ENCODE data around the gene ZBED6.

DNA sequence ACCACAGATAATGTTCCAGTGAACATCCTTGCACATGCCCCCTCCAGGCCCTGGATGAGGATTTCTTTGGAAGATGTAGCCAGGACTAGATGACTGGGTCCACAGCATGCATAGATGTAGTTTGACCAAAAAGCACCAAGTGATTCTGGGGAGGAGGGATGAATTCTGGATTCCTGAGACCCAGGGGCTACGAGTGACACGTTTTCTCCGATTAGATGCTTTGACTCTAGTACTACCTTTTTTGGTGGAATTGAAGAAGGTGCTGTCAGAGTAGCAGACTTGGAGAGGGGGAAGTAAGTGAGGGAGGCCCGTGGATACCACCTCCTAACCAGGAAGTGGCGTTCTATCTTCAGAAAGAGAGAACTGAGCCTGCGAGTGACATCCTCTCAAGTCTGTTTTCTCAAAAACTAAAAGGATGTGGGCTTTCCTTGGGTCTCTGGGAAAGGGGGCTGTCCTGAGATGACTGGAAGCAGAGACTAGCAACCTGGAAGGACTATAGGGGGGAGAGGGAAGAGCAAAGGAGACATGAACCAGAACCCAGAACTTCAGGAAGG, 48.9 kb downstream of the ATP2B4 start:
- PRO-cap, result no peak
- RAMPAGE, long total RNA, 2 experiments, result no peak in any of the 2 experiments

GRCh38 chr1:203795285-203795784, at the start of gene ZBED6:
ZBED6 (plus strand) TSS chr1:203795623.
- PRO-cap, result bidirectional peak, plus-strand start at chr1:203795637, minus-strand start at chr1:203795419
- RAMPAGE, long total RNA, 2 experiments, result start-site peak on the plus strand in 2 of 2 experiments, at chr1:203795621-203795706 at its widest, 740 to 895 reads per replicate

GRCh38 chr1:204248988-204249790, 35.4 kb upstream of the GOLT1A start:
- PRO-cap, result no peak
- RAMPAGE, long total RNA, 2 experiments, result no peak in any of the 2 experiments

DNA sequence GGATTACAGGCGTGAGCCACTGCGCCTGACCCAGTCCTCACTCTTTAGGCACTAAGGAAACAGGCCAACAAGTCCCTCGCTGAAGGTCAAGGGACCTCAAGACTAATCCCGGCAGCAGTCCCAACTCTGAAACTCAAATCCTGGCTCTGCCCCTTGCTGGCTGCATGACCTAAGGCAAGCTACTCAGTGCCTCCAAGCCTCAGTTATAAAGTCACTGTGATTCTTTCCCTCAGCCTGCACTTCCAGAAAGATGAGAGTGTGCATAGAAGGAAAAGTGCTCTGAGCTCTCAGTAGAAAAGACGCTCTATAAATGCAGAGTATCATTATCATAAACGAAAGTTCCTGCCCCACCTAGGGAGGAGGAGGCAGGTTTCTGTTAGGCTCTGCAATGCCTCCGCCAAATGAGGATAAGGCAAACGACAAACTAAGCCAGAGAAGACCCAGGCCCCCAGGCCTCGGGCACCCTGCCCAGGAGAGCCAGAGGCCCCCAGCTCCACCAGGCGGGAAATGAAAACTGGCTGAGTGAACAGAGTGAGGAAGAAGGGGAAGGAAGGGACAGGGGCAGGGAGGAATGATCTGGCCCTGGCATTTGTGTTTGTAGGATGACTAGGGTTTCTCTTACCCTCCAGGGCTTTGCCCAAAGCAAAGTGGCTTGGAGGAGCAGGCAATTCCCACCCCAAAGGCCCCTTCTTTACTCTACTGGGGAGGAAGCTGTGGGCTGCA, 26.9 kb downstream of the PLEKHA6 start:
- PRO-cap, result no peak
- RAMPAGE, long total RNA, 2 experiments, result no peak in any of the 2 experiments

- PRO-cap, result no peak
- RAMPAGE, long total RNA, 2 experiments, result no peak in any of the 2 experiments
Observed at GRCh38 chr1:204341219-204341784, 18.4 kb downstream of the PLEKHA6 start.

- PRO-cap, result no peak
- RAMPAGE, long total RNA, 2 experiments, result no peak in any of the 2 experiments
Observed at GRCh38 chr1:204342900-204343099, 16.9 kb downstream of the PLEKHA6 start.

DNA sequence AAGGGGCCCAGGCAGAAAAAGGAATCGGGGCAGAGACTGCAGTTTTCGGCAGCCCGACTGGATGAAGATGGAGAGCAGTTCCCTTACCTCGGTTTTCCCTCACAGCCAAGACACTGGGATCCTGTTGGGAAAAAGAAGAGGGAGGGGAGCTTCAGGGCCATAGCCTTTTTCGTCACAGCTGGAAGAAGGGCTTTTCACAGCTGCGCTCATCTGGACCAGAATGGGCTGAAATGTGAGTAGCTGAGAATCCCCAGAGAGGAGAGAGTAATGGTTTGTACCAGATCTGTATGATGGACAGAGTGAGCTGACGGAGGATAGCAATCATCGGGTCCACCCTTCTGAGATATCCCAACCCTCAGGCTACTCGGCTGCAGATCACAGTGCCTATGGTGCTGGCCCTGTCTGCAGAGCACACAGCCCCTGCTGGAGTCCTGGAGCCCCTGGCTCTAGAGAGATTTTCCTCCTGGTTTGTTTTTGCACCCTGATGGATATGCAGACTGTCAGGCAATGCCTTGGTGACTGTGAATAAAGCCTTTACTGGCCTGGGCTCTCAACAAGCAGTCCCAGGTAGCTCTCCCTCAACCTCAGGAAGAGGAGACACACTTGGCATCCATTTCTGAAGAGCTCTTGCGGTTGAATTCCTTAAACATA, 37.5 kb downstream of the PIK3C2B start:
- PRO-cap, result no peak
- RAMPAGE, long total RNA, 2 experiments, result no peak in any of the 2 experiments

DNA sequence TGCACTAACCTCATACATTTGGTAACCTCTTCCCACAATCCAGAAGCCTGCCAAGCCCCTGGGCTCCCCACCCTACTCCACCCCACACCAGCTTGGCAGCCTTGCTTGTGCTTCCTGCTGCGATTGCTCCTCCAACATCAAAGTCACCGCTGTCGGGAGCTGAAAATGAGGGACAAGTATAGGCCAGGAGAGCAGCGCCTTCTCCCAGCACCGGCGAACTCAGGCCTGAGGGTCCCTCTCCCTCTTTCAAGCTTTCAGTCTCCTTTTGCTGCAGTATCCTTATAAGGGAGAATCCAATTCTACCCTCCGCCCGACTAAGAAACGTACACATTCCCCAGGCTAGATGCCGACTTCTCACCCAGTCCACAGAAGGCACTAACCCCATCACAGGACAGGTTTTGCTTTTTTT, 1.0 kb downstream of the PIK3C2B start:
- PRO-cap, result bidirectional peak, plus-strand start at position 80 of the sequence, minus-strand start outside the sequence
- RAMPAGE, long total RNA, 2 experiments, result no peak in any of the 2 experiments

- PRO-cap, result no peak
- RAMPAGE, long total RNA, 2 experiments, result no peak in any of the 2 experiments
Observed at GRCh38 chr1:204528865-204529480, 12.8 kb downstream of the MDM4 start.

DNA sequence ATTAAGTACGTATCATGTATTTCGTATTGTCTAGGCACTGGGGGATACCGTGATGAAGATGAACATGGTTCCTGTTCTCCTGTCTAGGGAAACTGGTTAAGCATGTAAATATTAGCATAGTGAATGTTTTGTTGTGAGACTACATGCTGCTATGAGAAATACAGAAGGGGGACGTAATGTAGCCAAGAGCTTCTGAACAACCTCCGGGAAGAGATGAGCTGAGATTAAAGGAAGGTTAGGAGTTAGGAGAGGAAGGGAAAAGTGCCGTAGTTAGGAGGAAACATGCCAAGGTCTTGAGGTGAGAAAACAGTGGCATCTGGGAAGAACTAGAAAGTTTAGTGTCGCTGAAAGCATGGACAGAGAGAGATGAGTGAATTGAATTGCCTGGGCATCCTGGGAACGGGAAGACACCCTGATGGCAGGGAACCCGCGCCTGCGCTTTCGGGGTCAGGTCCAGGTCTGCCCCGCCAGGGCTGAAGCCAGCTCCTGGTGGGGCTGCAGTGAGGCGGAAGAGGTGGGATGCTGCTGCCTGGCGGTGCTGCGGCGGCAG, 45.6 kb downstream of the MDM4 start:
- PRO-cap, result no peak
- RAMPAGE, long total RNA, 2 experiments, result no peak in any of the 2 experiments

- PRO-cap, result no peak
- RAMPAGE, long total RNA, 2 experiments, result no peak in any of the 2 experiments
Observed at GRCh38 chr1:204959853-204960386, 83.1 kb upstream of the CNTN2 start.

DNA sequence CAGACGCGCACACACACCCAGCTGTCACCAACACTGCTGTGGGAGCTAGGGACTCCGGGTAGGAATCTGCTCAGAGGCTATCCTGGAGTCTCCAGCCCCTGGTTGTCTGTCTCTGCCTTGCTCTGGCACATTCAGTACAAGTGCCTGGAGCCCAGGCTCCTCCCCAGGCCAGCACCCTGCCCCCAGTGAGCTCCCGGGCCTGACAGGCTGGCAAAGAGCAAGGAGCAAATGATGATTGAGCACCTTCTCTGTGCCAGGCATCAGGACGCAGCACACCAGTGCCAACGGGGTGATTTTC, 6.4 kb downstream of the CNTN2 start:
- PRO-cap, result no peak
- RAMPAGE, long total RNA, 2 experiments, result no peak in any of the 2 experiments

- PRO-cap, result no peak
- RAMPAGE, long total RNA, 2 experiments, result no peak in any of the 2 experiments
Observed at GRCh38 chr1:205096636-205097085, 12.4 kb upstream of the TMEM81 start.

GRCh38 chr1:205169160-205170200, 42.0 kb downstream of the DSTYK start:
- PRO-cap, result no peak
- RAMPAGE, long total RNA, 2 experiments, result no peak in any of the 2 experiments

- PRO-cap, result bidirectional peak, plus-strand start at chr1:205285054, minus-strand start at chr1:205284979
- RAMPAGE, long total RNA, 2 experiments, result no peak in any of the 2 experiments
Observed at GRCh38 chr1:205284177-205285185, 37.1 kb downstream of the NUAK2 start.

- PRO-cap, result no peak
- RAMPAGE, long total RNA, 2 experiments, result no peak in any of the 2 experiments
Observed at GRCh38 chr1:205286516-205286984, 35.0 kb downstream of the NUAK2 start.

DNA sequence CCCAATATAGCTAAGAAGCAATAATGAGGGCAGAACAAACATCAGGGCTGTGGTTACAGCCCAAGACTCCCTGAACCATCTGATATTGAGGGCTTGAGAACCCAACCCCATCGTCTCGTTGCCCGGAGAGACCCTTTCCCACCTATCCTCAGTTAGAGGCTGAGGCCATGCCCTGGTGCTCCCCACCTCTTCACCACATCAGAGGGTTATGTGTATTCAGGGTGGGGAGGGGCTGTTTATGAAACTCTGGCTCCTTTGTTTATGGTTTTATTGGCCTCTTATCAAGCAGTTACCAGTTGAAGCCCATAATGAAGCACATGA, 14.6 kb downstream of the NUAK2 start:
- PRO-cap, result no peak
- RAMPAGE, long total RNA, 2 experiments, result no peak in any of the 2 experiments

GRCh38 chr1:205374238-205375388, 17.9 kb upstream of the KLHDC8A start:
- PRO-cap, result no peak
- RAMPAGE, long total RNA, 2 experiments, result no peak in any of the 2 experiments

GRCh38 chr1:205375958-205376179, 19.1 kb upstream of the KLHDC8A start:
- PRO-cap, result no peak
- RAMPAGE, long total RNA, 2 experiments, result no peak in any of the 2 experiments

DNA sequence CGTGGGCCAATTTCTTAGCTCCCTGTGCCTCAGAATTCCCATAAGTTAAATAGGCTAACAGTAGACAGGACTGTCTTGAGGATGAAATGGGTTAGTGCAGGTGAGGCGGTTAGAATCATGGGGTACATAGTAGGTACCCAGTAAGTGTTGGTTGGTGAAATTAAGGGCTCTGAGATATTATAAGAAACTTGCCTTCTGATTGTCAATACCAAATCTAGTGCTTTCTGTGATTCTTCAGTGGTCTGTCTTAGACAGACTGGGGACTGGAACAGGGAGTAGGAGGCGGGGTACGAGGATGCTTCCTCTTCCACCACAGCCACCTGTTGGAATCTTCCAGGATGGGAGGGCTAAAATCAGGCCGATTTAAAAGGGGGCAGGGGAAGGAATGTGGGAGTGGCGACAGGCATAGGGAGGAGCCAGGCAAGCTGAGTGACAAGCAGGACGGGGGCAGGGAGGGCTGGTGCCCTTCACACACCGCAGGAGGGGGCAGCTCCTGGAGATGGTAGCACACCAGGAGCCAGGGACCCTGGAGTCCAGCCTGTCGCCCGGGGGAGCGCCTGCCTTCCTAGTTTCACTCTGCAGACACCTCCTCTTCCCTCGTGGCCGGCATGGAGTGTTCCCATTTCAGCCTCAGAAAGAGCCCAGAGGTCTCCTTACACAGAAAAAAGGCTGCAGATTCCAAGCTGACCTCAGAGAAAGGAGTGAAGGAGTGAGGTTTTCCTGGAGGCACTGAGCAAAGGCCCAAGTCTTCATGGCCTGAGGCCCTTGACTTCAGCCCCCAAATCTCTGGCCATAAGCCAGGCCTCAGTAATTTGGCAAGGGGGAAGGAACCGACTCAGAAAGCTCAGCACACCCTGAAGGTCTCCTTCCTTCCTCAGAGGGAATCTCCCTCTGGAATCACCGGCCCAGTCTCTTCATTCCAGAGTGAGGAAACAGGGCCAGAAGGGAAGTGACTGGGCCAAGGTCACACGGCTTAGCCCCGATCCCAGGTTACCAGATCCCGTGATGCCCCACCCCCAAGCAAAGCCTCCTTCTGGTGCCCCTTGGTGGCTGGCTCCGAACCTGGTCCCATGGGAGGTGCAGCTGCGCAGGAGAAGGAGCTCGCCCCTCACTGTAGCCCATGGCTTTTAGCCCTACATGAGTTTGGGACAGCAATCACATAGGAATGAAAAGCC, 8.3 kb downstream of the BLACAT1 start:
- PRO-cap, result no peak
- RAMPAGE, long total RNA, 2 experiments, result no peak in any of the 2 experiments

All from lower leg skin (tissue), 2 donors.